Mesothelial cell of epicardium (in vitro differentiated cells): ENCODE results near the genes MXD3, PFN3 and GRM6.

DNA sequence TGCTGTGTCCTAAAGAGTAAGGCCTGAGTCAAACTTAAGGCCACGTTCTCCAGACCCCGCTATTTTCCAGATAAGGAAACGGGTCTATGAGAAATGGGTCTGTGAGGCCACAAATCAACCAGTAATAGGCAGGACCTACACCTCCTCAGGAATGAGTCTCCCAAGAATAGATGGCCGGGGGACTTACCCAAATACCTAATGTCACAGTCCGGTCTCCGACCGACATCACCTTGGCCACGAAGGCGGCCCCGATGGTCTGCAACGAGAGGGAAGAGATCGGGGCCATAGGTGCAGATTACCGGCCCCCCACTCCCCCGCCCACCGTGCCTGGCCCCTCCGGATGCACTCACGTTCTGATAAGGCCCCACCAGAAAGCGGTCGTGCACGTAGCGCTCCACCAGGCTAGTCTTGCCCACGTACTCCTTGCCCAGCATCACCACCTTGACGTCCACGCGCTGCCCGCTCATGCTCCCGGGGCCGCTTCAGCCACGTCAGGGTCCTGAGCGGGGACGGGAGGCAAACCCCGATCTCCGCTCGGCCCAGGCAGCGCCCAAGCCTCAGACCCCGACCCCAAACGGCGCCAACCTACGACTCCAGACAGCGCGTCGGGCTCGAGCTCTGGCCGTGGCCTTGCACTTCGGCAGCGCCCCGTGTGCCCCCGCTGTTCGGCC lies 562 bp downstream of the RAB24 start:
- PRO-cap, result no peak

DNA sequence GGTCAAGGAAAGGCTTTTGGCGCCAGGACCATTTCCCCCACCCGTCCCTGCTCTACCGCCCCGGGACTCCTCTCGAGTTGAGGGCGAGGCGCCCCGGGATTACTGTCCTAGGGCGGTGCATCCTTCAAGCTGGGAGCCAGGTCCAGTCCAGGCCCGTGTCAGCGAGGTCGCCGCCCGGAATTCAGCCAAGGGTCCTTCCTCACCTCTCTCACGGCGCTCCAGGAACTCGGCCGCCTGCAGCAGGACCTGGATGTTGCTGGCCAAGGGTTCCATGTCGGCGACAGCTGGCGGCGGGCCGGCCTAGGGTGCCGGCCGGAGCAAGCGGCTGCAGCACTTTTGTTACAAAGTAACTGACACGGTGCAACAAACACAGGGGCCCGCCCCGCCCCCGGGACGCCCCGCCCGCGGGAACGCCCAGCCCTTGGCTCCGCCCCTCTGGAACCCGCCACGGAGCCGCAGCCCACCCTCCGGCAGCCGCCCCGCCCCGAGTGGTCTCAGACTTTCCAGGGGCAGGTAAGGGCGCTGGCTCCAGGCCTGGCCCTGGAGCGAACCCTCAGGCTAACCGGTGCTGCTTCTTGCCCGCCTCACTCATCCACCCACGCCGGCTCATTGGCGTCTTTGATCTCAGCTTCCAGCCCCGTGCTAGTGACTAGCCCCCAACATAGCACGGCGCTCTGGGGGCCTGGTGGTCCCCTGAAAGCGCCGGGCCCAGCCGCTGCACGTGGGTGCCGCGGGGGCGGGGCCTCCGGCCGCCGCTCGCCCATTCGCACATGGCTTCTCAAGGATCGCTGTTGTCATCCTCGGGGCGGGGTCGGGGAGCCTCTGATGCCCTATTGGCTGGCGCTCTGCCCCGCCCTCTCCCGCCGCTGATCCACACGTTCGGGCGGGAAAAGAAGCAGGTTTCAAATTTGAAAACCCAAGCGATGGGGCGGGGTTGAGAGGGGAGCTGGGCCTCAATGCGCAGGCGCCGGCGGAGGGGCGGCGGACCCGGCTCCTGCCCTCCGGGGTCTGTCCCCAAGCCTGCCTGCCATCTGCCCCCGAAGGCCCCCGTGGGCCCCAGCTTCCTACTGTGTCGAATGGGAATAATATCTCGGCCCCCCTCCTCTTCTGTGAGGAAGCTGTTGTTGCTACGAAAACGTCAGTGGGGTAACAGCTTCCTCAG lies at the start of gene MXD3:
Gene MXD3, minus strand, starts transcription at position 341 of the 1,162 bp plus-strand sequence.
- PRO-cap, result no peak

GRCh38 chr5:177400419-177400929 lies at the start of gene PFN3:
TSS of gene PFN3 (minus strand) at chr5:177400661.
- PRO-cap, result no peak

GRCh38 chr5:177408780-177409029 lies 659 bp downstream of the F12 start:
- PRO-cap, result no peak

DNA sequence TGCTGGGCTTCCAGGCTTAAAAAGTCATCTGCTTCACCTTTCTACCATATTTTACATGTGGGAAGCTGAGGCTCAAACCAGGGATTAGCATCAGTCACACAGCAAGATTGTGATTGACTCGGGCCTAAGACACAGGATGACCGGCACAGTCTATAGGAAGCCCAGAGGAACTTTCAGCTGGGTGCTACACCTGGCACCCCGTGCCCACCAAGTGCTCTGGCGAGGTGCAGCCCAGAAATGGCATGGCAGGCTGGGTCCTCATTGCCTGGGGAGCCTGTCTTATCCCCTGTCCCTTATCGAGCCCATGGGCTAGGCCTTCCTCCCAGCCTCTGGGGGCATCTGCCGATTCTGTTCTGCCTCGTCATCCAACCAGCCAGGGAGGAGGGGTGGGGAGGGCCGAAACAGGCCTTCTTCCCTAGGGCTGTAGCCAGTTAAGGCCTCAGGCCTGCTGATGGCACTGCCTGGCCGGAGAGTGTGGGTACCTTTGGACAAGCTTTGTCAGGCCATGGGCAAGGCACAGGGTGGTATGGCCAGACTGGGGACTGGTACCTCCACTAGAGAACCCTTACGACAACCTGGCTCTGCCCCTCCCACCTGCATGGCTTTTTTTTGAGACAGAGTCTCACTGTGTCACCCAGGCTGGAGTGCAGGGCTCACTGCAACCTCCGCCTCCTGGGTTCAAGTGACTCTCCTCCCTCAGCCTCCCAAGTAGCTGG lies 1.5 kb downstream of the GRK6 start:
- PRO-cap, result no peak

- PRO-cap, result no peak
These were observed 6.2 kb downstream of the GRK6 start for GRCh38 chr5:177432663-177433076.

- PRO-cap, result no peak
These were observed 6.2 kb downstream of the DBN1 start for GRCh38 chr5:177466781-177467989.

- PRO-cap, result no peak
These were observed 49.9 kb upstream of the PROP1 start for GRCh38 chr5:178045932-178046341.

GRCh38 chr5:178120853-178121408 lies 7.6 kb downstream of the N4BP3 start:
- PRO-cap, result no peak

DNA sequence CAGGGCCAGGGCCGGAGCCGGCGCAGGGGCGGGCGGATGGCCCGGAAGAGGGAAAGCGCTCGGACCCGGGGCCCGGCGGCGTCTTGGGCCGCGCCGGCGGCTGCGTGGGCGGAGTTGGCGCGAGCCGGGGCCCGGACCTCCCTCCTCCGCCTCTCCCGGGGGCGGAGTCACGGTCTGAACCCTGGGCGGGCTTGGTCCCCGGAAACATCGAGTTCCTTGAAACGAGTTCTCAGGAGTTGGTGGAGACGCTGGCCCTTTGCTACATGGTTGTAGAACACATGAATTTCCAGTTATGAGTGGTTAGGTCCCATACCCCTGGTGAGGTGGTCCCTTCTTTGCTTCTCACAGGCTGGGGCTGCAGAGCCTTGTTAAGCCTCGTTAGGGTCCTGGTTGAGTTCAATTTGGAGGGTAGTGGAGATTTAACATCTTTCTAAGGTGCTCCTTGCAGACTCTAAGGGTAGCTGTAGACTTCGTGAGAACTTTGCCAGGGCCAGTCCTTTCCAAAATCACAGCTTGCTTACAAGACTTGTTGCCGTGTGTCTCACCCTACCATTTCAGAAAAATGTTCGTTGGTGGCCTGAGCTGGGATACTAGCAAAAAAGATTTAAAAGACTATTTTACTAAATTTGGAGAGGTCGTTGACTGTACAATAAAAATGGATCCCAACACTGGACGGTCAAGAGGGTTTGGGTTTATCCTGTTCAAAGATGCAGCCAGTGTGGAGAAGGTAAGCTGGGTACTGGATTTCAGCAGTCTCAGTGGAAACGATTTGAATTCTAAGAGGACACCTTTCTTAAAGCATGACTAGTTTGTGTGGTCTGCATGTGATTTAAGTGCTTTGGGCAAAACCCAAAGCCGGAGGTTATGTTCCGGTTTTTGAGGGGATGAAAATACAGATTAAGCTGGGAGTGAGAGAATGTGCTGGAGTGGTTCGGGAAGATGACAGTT lies 1.2 kb downstream of the HNRNPAB start:
- PRO-cap, result no peak

- PRO-cap, result no peak
These were observed 5.4 kb downstream of the HNRNPAB start for GRCh38 chr5:178209593-178210338.

DNA sequence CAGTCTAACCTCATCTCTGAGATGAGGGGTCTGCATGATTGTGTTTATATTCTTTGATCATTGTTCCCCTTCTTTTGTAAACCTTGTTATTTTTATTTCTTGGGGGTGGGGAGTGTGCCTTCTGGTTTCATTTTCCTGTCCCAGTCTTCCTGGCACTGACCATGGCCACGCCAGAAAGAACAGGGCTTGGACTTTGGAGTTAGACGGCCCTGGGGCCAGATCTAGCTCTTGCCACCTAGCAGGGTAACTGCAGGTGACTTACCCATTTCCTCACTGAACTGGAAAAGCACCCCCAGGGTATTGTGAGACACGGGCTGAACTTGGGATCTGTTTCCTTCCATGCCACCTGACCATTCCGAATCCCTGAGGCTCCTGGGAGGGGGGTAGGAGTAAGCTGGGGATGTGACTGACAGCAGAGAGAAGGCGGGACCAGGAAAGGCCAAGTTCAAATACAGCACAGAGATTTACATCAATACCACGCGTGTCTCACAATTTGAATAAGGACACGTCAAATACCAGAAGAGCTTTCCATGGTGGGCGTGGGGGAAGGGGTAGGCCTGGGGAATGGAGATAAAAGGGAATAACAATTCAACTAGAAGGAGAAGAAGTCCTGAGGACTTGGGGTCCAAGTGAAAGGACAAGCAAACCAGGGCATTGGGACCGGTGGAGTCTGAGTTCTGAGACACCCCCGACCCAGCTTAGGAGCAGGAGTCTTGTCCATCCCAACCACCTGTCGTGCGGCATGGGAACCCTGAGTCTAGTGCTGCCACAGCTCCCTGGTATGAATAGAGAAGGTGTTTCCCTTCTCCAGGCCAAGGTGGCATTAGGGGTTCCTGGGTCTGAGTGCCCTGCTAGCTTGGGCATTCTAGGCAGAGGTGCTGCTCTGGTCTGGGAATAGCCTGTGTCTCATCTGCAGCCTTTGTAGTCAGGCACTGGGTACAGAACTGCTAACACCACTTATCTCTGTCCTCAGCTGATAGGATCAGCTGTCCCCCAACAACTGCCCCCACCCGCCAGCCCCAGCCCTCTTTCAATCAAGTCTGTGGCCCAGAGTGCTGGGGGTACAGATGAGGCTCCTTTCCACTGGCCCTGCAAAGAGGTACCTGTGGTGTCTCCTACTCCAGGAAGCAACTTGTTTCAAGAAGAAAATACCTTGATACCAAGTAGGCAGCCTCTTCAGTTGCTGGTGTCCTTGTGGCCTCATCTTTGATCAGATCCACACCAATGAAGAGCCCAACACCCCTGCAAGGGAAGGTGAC lies 9.7 kb downstream of the HNRNPAB start:
- PRO-cap, result no peak

GRCh38 chr5:178215081-178215895 lies 11.0 kb downstream of the HNRNPAB start:
- PRO-cap, result no peak

DNA sequence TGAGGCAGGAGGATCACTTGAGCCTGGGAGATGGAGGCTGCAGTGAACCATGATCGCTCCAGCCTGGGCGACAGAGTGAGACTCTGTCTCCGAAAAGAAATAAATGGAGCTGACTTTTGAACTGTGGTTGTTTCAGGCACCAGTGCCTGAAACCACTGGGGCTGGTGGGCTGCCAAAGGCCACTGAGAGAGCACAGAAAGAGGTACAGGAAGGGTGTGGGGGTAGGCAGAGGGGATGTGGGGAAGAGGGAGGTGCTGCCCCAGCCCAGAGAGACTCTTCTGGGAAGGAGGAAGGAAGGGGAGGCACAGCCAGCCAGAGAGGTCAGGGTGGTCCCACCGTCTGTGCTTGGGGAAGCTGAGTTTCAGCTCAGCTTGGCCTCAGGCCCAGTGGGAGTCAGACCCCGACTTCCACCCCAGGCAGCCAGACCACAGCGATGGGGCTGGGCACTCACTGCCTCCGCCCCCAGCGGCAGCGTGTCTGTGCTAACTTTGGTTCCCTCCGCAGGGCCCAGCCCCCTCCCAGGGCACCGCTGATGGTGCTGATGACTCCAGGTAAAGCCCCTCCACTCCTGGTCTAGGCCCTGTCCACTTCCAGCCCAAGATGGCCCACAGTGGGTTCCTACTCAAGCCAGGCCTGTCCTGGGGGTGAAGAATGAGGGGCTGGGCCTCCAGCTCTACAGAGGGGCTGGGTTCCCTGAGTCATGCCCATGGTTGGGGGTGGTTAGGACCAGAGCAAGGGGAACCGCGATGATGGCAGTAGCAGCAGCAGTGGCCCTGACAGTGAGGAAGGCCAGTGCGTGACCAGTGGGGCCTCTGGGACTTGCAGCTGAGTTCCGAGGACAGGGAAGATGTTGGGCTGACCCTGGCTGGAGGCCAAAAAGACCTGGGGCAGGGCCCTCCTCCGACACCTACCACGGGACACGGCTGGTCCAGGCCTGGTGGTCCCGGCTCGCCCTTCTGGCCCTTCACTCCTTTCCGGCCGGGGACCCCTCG lies 8.8 kb upstream of the PHYKPL start:
- PRO-cap, result no peak

DNA sequence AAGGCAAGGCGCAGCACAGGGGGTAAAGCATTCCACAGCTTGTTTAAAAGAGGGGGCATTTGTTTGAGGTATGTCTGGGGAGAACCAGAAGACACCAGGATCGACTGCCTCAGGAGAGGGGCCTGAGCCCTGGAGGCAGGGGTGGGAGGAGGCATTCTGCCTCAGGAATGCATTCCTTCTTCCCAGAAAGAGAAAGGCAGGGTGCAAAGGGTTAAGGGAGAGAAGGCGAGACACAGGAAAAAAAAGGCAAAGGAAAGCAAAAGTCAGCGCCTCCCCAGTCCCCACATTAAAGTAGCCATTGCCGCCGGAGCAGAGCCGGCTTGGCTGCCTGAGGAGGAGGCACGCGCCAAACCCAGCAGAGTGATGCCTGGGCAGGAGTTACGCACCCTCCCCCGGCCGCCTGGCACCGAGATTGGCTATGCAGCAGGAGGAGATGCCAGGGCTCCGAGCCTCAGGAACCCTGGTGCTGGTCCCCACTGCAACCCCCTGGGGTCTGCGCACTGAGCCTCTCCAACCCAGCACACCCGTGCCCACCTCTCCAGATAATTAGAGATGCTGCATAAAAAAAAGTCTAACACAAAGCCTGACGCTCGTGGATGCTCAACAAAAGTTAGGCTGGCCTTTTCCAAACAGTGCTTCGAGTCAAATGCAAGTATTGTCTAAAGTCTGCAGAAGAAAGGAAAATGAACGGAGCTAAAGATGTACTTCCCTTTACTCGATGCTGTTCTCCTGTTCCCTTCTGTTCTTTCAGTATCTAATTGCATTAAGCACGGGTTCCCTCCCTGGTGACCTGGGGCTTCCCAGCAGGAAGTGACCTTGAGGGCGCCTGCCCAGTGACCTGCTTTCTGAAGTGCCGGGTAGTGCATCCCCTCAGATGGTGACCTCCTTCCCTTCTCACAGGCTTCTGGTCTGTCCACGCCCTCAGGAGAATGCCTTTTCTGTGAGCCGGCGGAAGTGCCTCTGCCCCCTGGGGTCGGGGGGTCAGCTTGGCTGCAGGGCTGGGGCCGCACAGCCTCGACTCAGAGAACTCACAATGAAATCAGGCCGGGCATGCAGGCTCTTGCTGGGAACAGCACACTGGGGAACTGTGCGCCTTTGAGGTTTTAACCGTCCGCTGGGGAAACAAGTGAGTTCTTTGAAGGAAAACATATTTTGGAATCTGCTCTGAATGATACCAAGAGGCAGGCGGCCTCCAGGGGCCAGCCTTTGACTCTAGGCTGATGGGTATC lies 124.2 kb upstream of the PHYKPL start:
- PRO-cap, result no peak

DNA sequence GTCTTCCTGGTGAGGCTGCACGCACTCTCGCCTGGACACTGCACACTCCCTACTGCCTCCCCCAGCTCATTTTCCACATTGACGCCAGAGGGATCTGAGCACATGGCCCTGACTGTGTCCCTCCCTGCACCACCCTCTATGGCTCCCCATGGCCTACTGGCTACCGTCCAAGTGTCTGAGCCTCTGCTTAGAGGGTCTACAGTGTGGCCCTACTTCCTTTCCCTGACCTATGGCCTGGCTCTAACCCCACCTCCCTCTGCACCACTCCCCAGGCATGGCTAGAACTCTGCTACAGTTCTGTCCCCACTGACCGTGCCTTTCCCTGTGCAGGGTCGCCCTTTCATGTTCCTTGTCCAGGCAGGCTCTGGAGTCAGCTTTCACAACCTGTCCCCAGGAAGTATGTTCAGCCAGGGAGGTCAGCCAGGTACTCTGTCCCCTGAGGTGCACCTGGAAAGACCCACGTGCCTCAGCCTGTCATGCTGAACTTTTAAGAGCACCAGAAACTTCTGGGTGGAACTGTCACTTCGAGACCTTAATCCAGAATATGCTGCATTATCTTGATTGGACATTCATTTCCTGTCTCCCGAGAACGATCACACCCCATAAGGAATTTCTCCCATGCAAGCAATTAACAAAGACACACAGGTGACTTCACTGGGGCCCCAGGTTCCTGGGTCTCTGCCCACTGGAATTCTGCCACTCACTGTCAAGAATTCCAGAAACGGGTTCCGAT lies 160.4 kb downstream of the COL23A1 start:
- PRO-cap, result no peak

GRCh38 chr5:178527185-178527866 lies 62.9 kb downstream of the COL23A1 start:
- PRO-cap, result no peak

- PRO-cap, result no peak
These were observed 7.1 kb downstream of the CLK4 start for GRCh38 chr5:178619720-178620200.

- PRO-cap, result no peak
These were observed 27.3 kb upstream of the ZNF354B start for GRCh38 chr5:178832387-178832953.

GRCh38 chr5:178995310-178995480 lies at the start of gene GRM6:
TSS of gene GRM6 (minus strand) at chr5:178995320.
- PRO-cap, result no peak